LNCaP clone FGC (cell line): ENCODE results near the genes BRK1, SLC6A11 and TIMP4.

GRCh38 chr3:10115279-10116721 lies at the start of gene BRK1:
Gene BRK1 (plus strand): TSS chr3:10115675.
- RRBS, 2 experiments: 10% methylated on average over 5 of the region's 66 CpGs; no CpG with 5 or more reads in 1 of the 2 experiments

DNA sequence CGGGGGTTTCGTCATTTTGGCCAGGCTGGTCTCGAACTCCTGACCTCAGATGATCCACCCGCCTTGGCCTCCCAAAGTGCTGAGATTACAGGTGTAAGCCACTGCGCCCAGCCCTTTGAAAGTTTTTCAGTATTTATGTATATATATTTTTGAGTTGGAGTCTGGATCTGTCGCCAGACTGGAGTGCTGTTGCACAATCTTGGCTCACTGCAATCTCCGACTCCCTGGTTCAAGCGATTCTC lies 1.7 kb downstream of the VHL start:
- RRBS, 2 experiments: no CpG with 5 or more reads among the region's 8 CpGs

DNA sequence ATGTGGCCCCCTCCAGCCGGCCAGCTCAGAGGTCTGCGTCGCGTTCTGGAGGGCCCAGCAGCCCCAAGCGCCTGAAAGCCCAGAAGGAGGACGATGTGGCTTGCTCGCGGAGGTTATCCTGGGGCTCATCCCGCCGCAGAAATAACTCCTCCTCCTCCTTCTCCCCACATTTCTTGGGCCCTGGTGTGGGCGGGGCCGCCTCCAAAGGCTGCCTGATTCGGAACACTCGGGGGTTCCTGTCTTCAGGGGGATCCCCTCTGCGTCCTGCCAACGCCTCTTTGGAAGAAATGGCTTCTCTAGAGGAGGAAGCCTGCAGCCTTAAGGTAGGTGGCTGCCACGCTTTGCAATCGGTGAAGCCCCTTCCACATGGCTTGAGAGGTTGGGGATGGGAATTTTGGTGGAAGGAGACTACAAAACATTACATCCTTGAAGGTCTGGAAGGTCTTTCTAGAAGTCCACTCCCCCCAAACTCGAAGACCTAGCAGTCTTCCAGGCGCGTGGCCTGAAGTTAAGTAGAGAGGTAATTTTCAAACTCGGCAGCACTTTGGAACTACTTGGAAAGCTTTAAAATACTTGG lies 1.1 kb downstream of the TATDN2 start:
- RRBS, 2 experiments: no CpG with 5 or more reads among the region's 22 CpGs

DNA sequence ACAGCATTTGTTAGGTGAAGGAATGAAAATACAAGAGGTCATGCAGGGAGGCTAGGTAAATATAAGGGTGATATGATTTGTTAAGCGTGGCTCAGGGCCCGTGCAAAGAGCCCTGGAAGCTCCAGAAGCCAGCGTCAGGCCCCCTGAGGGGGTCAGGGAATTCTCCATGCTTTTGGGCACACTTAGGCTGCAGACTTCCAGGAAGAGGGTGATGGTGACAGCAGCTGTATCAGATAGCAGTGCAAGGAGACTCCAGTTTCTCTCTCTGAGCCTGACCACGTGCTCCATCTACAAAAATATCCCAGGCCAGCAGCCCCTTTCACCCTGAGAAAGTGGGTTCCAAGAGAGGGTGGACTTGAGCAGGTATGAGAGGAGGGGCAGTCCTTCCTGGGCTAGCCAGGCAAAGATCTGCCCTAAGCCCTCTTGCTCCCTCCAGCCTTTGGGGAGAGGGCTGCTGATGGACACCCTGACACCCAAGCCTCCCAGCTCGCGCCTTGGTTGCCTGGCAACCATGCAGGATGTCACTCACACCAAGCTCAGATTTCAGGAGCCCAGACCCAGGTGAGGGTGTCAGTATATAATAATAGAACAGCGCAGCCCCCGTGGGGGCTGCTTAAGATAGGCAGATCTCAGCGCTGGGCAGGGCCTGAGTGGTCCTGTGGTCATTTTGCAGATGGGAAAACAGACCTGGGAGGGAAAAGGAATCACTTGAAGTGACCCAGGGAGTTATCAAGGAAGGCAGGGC lies 35.8 kb downstream of the ATP2B2 start:
- RRBS, 2 experiments: no CpG with 5 or more reads among the region's 9 CpGs

DNA sequence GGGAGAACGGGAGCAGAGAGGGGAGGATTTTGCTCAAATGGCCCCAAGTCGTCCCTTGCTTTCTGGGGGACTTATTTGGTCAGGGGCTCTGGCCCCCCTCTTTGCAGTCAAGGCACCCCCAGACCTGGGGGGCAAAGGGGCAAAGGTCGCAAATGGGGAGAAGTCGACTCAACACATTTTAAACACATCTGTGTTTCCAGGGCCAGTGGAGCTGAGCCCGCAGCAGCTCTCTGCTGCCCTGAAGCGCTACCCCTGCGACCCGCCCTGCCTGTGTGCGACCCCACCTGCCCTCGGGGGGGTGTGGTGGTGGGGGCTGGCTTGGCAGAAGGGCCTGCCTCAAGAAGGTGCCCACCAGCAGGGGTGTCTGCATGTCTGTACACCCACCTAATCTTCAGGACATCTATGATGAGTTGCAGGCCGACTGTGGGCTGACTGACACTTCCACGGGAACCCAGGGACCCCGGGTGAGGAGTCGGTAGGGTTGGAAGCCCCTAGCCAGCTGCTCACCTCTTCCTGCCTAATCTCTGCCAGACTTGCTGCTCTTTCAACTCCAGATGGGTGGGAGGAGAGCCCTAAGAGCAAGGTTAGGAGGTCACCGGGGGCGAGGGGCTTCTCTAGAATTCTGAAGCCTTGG lies 721 bp upstream of the ATP2B2 start:
- RRBS, 2 experiments: no CpG with 5 or more reads among the region's 16 CpGs

- RRBS, 2 experiments: no CpG with 5 or more reads among the region's 4 CpGs
Observed at GRCh38 chr3:10697950-10698534, 118.0 kb upstream of the SLC6A11 start.

DNA sequence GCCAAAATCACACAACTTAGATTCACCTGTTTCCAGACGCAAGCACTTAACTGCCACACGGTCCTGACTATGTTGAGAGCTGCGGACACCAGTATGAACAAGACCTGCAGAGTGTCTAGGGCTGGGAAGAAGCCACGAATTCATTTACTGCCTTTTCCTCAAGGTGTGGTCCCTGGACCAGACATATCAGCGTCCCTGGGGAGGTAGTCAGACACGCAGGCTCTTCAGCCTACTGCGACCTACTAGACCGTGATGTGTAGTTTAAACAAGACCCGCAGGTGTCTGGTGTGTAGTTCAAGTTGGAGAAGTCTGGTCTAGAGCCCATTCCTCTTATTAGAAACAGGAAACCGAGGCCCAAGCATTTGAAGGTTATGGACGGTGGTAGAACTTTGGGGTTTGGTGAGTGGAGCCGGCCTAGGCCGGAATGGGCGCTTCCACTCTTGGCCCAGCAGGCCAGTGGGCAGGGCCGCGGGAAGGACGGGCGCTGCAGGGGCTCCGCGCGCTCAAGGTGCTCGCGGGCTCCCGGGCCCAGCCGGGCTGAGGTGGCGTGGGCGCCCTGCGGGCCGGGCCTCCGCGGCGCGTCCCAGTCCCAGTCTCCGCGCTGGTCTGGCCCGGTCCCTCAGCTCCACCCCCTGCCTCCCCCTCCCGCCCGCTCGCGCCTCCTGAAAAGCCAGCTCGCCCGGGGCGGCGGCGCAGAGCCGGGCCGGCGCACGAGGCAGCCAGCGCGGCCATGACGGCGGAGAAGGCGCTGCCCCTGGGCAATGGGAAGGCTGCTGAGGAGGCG lies at the start of gene SLC6A11:
TSS of gene SLC6A11 (plus strand) at position 693 of the 784 bp plus-strand sequence.
- RRBS, 2 experiments: 7% methylated on average over 22 to 30 of the region's 55 CpGs

- RRBS, 2 experiments: 12 to 16% methylated on average over 13 to 15 of the region's 43 CpGs
Observed at GRCh38 chr3:10816394-10816868, 403 bp downstream of the SLC6A11 start.

DNA sequence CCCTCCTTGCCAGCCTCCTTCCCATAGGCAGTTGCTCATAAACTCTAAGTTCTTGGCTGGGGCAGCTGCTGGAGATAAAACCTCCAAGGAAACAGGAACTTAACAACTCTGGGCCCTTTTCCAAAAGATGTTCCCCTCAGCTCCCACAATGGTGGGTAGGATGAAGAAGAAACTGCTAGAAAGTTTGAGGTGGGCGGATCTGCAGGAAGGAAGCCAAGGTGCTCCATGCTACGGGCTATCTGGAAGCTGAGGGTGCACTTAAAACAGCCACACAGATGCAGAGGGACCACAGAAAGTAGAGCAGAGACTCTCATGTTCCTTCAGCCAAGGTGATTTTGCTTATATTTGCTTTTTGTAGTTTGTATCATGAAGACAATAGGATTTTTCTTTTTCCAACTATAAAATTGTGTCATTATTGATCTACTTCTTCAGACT lies 29.4 kb downstream of the SLC6A11 start:
- RRBS, 2 experiments: no CpG with 5 or more reads among the region's 2 CpGs

DNA sequence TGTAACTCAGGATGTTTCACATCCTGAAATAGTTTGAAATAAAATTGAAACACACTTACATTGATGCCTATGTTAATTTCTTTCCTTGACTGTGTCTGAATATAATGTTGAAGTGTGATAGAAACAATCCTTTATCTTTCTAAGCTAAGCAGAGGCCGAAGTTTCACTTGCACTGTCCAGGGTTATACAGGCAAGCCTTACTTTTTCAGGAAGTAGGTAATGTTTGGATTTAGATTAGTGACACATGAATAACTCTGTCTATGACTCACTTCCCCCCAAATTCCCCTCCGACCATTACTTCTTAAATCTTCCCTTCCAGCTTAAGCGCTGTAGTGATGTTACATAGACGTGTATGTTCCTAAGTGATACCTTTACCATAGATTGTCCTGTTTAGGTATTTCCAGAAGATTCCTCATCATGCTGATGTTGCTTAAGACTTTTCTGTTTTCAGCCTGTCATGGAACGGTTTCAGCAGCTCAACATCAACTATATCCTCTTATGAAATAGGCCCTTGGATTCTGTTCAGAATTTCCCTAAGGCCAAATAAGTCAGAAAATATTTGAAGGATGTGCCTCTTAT lies 16.9 kb downstream of the ATG7 start:
- RRBS, 2 experiments: no CpG with 5 or more reads among the region's 5 CpGs

DNA sequence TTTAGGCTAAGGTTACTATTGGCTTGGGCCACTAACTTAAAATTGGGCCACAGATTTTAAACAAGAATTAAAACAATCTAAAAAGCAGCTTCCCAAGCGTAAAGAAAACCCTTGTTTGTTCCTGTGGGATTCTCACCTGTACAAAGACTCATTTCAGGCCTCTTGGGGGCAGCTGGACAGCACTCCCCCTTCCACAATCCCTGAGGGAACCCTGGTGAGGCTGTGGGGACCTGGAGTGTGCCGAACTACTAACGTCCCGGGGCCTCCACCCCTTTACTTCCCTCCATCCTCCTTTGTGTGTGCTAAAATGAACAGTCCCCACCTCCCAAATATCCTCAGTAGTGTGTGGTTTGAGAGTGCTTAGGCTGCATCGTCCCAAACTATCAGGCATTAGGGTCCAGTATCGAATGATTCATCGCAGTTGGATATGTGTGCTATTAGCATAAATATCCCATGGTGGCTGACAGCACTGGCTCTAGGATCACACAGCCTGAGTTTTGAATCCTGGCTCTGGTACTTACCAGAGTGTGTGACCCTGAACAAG lies 51.4 kb downstream of the VGLL4 start:
- RRBS, 2 experiments: no CpG with 5 or more reads among the region's 7 CpGs

DNA sequence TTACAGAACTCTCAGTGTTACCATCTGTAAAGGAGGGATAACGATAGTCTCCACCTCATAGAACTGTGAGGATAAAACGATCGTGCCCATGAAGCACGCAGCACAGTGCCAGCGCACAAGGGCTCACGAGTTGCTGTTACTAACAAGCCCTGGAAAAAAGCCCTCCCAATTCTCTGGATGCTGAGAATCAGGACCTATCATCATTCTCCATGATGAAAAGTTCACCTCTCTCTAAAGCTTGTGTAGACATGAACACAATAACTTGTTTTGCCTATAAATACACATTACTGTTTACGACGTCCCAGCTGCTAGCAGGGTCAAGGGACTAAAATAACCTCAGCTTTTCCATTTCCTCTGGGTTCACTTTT lies 51.0 kb downstream of the VGLL4 start:
- RRBS, 2 experiments: no CpG with 5 or more reads among the region's 8 CpGs

GRCh38 chr3:11598573-11599282 lies 45.0 kb downstream of the VGLL4 start:
- RRBS, 2 experiments: no CpG with 5 or more reads among the region's 3 CpGs

DNA sequence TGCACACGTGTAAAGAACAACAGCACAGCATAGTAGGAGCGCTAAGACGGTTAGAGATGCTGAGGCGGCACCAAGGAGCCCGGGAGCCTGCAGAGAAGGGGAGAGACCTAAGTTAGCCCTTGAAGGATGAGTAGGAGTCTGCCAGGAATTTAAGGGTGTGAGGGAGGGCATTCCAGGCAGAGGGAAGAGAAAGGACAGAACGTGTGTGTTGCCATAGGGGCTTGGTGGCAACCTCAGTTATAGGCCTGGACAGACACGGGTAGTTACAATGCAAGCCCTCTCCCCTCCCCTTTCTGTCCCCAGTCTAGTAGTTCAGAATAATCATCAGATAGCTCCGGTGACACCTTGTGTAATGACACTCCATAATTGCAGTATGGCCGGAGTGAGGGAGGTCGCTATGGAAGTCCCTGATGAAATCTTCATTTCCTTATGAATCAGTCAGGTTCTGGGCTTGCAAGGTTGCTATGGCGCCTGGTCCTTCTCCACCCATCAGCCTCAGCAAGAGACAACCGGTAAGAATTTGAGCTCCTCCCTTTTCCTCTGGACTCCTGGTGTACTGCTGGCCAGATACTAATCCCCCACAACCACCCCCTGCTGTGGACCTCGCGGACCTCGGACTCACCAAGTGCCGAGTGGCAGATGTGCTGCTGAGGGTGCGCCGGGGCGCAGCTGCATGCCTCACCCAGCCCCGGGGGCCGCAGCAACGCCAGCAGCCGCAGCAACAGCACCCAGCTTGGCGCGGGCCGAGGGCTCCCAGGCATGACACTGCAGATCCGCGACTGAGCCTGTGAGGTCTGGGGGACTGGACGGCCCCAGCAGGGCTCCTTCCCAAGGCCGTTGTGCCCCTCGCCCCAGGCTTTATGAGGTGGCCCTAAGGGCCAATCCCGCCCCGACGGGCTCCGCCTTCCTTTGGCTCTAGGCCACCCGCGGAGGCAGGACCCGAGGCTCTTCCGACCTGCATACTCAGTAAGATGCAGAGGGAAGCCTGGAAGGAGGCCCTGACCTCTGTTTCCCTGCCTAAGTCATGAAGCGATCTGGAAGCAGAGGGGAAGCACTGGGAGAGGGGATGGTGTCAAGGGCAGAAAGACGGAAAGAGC lies at the start of gene TIMP4:
TSS of gene TIMP4 (minus strand) at position 833 of the 1,097 bp plus-strand sequence.
- RRBS, 2 experiments: 68 to 100% methylated on average over 2 of the region's 41 CpGs

GRCh38 chr3:12316357-12316659 lies 27.4 kb downstream of the PPARG start:
- RRBS, 2 experiments: no CpG with 5 or more reads among the region's 3 CpGs

- RRBS, 2 experiments: no CpG with 5 or more reads among the region's 9 CpGs
Observed at GRCh38 chr3:12409984-12410745, 74.1 kb upstream of the TSEN2 start.

DNA sequence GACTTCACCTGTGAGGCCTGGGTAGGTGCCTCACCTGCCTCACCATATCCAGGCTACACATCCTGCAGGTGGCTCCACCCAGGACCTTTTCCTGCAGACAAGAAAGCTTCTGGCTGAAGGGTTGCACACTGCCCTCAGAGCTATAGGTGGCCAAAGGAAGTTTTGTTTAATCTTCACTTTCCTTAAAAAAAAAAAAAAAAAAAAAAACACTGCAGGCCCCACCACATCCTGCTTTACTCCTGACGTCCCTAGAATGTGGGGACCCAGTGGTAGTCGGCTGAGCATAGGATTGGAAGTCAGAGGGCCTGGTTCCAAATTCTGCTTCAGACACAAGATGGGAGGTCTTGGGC lies 2.8 kb downstream of the MKRN2OS start:
- RRBS, 2 experiments: no CpG with 5 or more reads among the region's 2 CpGs

DNA sequence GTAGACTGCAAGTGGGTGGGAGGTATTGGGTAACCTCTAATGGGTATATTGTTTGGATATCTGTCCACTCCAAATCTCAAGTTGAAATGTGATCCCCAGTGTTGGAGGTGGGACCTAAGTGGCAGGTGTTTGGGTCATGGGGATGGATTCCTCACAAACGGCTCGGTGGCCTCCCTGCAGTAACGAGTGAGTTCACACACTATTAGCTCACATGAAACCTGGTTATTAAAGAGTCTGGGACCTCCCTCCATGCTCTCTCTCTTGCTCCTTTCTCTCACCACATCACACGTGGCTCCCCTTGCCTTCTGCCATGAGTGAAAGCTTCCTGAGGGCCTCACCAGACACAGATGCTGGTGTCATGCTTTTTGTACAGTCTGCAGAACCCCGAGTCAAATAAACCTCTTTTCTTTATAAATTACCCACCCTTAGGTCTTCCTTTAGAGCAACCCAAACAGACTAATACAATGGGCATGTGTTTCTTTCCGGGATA lies 31.9 kb downstream of the MKRN2 start:
- RRBS, 2 experiments: no CpG with 5 or more reads among the region's 6 CpGs

- RRBS, 2 experiments: no CpG with 5 or more reads among the region's 30 CpGs
Observed at GRCh38 chr3:12897885-12899048, 56.9 kb upstream of the RPL32 start.

DNA sequence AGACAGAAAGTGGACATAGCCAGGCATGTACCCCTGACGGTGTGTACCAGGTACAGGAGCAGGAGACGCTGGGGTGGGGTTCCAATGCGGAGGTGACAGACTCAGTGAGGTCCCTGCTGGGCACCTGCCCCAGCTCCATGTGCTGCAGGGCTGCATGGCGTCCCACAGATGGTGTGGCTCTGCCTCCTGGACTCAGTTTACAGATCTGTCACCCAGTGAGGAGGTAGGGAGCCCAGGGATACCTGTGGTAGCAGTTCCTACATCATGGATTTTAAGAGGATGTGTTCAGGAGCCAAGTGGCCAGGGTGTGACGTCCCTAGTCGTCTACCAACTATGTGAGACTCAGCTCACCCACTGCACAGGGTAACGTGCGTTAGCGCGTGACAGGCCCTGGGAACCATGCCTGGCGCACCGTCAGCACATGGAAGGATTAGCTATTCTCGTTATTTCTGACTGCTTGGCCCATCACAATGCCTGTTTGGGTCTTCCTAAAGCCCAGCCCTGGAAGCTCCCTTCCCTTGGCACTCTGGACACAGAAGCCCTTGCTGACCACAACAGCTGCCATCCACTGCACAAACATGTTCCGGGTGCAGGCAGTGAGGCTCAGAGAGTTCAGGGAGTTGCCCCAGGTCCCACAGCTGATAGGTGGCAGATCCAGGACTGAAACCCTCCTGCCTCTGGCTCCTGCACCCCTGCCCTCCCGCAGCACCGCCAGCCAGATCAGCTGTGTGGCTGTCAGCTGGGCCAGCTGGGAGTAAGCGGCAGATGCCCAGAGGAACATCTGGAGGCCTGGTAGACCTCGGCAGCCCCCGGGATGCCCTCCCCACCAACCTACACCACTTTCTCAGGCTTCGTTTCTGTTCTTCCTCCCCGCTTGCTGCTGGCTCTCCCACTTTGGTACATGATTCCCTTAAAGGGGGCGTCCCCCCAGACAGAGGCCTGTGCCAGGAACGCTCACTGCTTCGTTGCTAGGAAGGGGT lies 91.0 kb upstream of the RPL32 start:
- RRBS, 2 experiments: no CpG with 5 or more reads among the region's 24 CpGs